Airway epithelial cell (primary cell): ENCODE results near the gene TEX37.

- RAMPAGE, long total RNA, result no peak
These were observed 17.8 kb upstream of the TEX37 start for GRCh38 chr2:88506612-88507011.

GRCh38 chr2:88524455-88524819 lies at the start of gene TEX37:
Gene TEX37 (plus strand): TSS chr2:88524649.
- RAMPAGE, long total RNA, result no peak

DNA sequence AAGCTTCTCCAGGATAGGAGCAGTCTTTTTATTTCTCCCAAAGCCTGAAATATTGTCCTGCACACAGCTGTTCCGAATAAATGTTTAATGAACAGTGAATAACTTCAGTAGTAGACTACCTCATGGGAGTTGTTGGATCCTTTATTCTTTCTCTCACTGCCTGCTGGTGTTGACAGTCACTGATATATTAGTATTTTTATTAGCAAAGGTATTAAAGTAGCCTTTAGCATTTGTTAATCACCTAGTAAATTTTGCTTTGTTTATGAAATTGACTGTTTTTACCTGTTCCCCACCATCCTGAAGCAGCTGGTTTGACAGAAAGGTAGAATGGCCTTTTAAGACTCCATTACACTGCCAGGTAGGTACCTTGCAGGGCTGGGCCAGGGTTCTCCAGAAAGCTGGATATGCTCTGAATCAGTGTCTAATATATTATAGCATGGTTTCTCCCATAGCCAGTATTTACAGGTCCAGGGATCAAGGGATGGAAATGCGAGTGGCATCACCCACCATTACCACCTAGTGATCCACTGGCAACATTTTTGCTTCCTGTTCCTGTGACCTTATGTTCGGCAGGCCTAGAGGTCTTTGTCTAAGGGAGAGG lies 45.6 kb downstream of the EIF2AK3 start:
- RAMPAGE, long total RNA, result no peak

GRCh38 chr2:88590654-88591281 lies 36.5 kb downstream of the EIF2AK3 start:
- RAMPAGE, long total RNA, result no peak

GRCh38 chr2:88614942-88615326 lies 12.3 kb downstream of the EIF2AK3 start:
- RAMPAGE, long total RNA, result no peak

- RAMPAGE, long total RNA, result no peak
These were observed 2.8 kb downstream of the EIF2AK3 start for GRCh38 chr2:88624351-88624890.

- RAMPAGE, long total RNA, result no peak
These were observed 1.0 kb downstream of the EIF2AK3 start for GRCh38 chr2:88626211-88626676.

- RAMPAGE, long total RNA, result no peak
These were observed 60.5 kb downstream of the RPIA start for GRCh38 chr2:88751959-88752353.

- RAMPAGE, long total RNA, result no peak
These were observed 170.4 kb downstream of the RPIA start for GRCh38 chr2:88861803-88862295.

- RAMPAGE, long total RNA, result no peak
These were observed 394.0 kb downstream of the RPIA start for GRCh38 chr2:89085429-89086008.

DNA sequence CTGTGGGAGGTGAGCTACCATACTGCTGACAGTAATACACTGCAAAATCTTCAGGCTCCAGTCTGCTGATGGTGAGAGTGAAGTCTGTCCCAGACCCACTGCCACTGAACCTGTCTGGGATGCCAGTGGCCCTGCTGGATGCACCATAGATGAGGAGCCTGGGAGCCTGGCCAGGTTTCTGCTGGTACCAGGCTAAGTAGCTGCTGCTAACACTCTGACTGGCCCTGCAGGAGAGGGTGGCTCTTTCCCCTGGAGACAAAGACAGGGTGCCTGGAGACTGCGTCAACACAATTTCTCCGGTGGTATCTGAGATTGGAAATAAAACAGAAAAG lies 451.1 kb downstream of the RPIA start:
- RAMPAGE, long total RNA, result no peak

GRCh38 chr2:90244925-90246058 lies 1553.8 kb downstream of the RPIA start:
- RAMPAGE, long total RNA, result no peak

DNA sequence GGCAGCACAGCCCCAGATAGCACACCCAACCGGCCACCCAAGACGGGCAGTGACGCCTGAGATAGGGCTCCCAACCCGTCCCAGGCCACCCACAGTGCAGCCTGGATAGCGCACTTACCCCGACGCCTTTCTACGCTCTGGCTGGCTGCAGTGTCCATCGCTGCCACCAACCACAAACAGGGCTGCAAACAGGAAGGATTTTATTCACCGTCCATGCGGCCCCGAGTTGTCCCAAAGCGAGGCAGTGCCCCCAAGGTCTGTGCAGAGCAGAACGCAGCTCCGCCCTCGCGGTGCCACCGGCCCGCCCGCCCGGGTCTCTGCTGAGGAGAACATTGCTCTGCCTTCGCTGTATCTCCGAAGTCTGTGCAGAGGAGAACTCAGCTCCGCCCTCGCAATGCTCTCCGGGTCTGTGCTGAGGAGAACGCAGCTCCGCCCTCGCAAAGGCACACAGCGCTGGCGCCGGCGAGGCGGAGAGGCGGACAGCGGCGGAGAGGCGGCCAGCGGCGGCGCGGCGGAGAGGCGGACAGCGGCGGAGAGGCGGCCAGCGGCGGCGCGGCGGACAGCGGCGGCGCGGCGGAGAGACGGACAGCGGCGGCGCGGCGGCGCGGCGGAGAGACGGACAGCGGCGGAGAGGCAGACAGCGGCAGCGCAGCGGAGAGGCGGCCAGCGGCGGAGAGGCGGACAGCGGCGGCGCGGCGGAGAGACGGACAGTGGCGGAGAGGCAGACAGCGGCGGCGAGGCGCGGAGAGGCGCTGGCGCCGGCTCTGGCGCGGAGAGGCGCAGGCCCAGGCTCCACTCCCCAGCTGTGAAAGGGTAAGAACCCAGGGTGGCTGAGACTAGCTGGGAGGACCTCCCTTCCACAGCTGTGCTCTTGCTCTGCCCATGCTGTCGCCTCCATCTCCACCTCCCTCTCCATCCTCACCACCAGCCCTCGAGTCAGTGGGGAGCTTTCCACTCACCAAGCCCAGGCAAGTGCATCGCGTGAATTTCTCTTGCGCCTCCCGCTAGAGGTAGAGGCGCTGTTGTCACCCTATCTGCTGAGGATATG lies 2879.7 kb downstream of the RPIA start:
- RAMPAGE, long total RNA, result no peak

DNA sequence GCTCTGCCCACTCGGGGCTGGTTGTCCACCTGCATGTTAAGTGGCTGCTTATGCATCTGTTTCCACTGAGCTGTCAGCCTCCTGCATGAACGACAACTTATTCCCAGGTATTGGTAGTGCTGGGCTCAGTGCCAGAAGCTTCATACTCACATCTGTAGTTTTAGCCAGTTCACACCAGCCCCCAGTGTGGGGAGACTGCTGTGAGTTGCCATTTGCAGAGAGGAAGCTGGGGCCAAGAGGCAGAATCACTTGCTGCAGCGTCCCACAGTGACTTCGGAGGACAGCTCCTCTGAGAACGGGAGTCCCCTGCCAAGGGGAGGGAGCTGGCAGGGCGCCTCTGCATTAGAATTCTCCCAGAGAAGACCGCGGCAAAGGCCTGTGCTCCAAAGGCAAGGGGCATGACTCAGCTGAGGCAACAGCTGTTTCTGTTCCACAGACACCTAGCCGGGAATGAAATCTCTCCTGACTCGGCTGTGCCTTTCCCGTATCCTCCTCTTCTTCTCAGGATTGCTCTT lies 17.8 kb downstream of the MAL start:
- RAMPAGE, long total RNA, result no peak

DNA sequence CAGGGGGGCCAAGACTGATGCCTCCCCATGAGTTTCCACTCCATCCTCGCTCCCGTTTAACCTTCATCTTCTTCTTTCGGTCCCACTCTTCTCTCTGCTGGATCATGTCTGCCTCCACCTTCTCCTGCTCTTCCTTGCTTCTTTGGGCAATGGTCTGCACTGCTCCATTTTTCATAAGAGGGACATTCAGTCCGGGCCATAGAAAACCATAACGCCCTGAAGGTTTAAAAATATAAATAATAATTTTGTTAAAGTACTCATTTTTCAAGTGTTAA lies 13.5 kb downstream of the MRPS5 start:
- RAMPAGE, long total RNA, result no peak

- RAMPAGE, long total RNA, result no peak
These were observed 3.9 kb downstream of the MRPS5 start for GRCh38 chr2:95117664-95118129.

DNA sequence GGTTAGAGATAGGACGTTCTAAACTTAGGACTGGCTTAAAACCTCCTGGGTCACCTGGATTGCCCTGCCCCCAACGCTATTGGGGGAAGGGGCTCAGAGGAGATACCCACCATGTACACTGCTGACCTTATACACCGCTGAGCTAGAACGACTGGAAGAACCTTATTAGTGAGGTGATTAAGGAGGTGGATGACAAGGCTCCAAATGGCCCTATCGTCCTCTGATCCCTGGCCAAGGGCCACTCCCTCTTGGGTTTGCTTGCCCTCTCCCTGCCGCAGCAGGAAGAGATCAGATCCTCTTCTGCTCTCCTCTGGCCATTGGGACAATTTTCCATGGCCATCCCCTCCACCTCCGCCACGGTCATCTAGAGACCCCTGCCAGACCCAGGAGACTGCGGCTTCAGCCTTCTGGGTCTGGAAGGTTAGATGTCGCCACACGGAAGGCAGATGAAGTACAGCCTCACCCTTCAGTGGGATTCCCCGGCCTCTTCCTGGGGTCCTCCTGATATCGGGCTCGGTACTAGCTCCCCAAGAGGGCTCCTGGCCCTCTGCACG lies 1.2 kb downstream of the ZNF514 start:
- RAMPAGE, long total RNA, result no peak

- RAMPAGE, long total RNA, result no peak
These were observed 1.5 kb downstream of the PROM2 start for GRCh38 chr2:95275594-95276210.

DNA sequence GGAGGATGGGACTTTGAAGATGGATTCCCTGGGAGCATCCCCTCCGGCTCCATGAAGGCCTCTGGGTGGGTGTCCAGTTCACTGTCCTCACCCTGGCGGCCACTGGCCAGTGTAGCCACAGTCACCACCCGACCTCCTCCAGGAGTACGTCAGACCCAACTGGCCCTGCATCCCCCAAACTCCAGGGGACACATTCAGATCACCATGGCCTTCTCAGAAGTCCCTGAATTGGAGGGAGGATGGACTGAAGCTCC lies 23.3 kb downstream of the KCNIP3 start:
- RAMPAGE, long total RNA, result no peak

DNA sequence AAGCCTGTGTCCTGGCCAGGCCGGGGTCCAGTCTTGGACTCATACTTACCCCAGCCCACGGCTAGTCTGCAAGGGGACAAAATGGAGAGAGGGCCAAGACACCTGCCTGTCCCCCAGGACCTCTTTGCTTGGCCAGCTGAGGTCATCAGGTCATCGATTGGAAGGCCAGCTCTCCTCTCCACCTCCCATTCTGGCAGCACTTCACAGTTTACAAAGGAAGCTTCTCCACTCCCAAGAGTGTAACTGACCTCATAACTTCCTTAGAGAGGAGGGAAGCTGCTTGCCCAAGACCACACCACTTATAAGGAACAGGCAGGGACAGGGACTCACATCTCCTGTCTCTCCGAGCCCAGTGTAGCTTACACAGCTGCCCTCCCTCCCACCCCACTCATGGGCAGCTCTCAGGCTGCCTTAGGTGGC lies 33.6 kb downstream of the ADRA2B start:
- RAMPAGE, long total RNA, result no peak